ENCODE results near the gene EIF4E3.

DNA sequence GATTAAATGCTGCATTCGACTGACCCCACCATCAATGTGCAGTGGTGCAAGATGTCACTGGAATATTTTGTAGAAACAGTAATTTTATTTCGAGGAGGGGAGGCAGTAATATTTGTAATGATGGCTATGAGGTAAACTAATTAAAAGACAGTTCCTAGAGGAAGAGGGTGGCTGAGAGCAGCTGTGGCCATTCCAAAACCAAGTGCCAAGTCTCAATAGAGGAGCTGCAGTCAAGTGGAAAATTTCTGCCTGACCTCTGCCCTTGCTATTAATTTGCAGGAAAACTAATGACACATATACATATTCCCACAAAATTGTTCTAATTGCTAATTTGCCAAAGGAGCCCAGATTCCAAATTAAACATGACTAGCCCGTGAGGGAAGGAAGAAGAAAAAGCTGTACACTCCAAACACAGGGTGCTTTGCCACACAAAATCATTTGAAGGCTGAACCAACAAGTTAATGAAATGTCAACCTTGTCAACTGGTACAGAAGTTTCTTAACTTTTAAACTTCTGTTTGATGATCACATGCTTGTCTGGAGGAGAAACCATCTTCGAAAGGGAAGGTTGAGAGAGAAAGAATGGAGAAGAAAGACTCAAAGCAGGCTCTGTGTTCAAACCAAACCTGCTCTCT, 601.9 kb downstream of the FOXP1 start:
- PRO-cap: no peak
- RAMPAGE, long total RNA: no peak

GRCh38 chr3:71025451-71025934, 558.0 kb downstream of the FOXP1 start:
- PRO-cap: no peak
- RAMPAGE, long total RNA: no peak

GRCh38 chr3:71050385-71051033, 533.0 kb downstream of the FOXP1 start:
- PRO-cap: no peak
- RAMPAGE, long total RNA: no peak

- PRO-cap: no peak
- RAMPAGE, long total RNA: no peak
These were observed 506.9 kb downstream of the FOXP1 start for GRCh38 chr3:71076571-71077064.

DNA sequence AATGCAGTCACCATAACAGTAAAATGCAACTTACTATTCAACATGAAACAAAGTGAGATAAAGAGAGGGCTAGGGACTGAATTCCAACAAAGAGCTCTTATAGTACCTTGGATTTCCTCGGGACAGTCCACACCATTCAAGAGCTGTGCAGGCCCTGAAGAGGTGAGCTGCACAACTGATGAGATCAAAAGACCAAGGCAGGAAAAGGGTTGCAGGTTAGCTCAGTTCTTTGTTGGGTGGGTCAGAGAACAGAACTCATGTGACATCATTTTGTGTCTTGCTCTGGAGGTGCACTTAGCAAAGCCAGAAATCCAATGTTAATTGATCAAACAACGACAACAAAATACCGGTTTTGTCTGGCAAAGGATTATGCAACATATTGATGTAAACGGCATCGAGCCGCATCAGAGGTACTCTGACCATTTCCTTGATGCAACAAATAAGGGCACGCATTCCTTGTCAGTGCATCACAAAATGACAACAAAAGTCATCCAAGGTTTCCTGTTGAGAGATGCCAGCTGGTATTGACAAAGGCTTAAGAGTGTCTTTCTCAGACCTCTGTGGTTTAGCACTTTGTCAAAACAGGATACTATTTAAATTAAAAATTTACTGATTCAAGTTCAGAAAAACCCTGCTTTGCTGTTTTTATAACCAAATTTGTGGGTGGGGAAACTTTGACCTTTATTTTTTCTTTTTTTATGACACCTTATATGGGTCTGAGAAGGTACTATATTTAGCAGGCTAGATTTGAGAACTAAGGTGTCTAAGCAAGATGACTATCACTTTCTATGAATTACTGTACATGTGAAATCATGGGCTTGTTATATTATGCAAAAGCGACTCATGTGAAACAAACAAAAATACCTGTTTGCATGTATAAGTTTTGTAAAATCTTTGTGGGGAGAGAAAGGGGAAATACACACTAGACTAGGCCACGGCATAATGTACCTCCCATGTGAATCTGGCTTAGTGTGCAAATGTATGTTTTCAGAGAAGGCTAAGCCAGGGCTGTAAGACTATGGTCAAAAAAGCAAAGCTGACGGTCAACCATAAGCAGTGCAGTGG, 496.2 kb downstream of the FOXP1 start:
- PRO-cap: unidirectional peak, plus-strand start at position 66 of the sequence
- RAMPAGE, long total RNA: no peak

- PRO-cap: no peak
- RAMPAGE, long total RNA: no peak
These were observed 224.4 kb downstream of the FOXP1 start for GRCh38 chr3:71358990-71359571.

DNA sequence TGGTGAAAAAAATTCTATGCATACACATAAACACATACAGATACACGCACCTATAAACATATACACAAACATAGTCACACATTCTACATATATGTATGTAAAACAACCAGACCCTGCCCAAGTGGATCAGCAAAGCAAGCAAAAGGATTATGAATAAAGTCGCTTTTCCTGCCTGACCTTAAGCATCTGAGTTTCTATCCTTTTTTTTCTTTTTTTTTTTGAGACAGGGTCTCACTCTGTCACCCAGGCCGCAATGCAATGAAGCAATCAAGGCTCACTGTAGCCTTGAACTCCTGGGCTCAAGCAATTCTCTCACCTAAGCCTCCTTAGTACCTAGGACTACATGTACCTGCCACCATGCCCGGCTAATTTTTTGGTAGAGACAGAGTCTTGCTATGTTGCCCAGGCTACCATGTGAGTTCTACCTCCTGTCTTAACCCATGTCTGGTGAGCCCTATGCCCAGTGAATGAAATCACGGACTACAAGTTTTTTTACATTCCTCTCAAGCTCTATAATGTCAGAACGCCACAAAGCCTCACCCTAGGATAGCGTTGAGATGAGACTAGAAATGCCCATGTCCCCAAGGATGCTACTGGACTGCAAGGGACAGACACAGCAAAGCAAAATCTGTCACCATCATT, 162.9 kb downstream of the FOXP1 start:
- PRO-cap: no peak
- RAMPAGE, long total RNA: no peak

- PRO-cap: no peak
- RAMPAGE, long total RNA: no peak
These were observed 160.2 kb downstream of the FOXP1 start for GRCh38 chr3:71423097-71424031.

GRCh38 chr3:71441080-71441909, 142.2 kb downstream of the FOXP1 start:
- PRO-cap: no peak
- RAMPAGE, long total RNA: no peak

DNA sequence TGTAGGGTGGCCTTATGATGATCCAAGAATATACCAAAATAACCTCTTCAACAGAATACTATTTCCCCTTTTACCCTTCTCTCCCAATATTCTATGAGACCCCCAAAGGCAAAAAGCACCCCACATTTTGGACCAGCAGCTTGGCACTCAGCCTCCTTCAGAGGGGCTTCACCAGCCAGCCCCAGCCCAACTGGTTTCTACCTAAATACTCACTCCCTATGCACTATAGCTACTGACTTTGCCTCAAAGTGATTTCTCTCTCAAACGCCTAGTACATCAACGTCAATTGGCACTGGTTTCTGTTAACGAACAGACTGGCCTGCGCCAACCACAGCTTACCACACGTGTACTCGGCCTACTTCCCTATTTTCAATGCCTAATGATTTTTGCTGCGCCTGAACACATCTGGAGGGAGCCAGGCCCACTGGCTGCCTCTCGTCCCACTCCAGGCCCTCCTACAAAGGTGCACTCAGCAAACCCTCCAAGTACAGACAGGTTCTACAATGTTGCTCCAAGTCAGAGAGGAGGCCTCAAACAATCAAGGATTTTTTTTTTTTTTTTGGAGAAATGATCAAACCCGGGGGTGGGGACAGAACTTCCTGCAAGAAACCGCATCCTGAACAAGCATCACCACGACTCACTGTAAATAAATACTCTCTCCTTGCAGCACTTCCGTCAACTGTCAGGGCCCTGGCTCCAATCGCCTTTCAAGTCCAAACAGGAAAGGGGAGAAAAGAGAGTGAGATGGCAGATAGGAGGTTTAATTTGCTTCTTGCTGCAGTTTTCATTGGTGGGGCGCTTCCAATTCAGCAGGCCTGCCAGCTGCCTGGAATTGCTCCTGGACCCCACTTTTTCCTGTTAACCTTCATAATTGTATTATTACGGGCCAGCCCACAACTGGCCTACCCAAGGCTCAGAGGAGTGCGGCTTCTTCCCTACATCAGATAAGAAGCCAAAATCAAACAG, 139.4 kb downstream of the FOXP1 start:
- PRO-cap: no peak
- RAMPAGE, long total RNA: no peak

DNA sequence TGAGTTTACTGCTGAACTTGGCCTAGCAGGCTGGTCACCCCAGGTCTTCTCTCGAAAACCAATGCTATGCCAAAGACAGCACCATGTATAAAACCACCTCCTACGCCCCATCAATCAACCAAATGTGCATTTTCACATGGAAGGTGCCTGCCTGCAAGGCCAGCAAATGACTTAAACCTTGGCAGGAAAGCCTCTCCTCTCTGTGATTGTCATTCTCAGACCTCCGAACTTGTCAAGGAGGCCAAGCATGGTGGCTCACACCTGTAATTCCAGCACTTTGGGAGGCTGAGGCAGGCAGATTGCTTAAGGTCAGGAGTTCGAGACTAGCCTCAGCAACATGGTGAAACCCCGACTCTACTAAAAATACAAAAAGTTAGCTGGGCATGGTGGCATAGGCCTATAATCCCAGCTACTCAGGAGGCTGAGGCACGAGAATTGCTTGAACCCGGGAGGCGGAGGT, 120.7 kb downstream of the FOXP1 start:
- PRO-cap: no peak
- RAMPAGE, long total RNA: no peak

DNA sequence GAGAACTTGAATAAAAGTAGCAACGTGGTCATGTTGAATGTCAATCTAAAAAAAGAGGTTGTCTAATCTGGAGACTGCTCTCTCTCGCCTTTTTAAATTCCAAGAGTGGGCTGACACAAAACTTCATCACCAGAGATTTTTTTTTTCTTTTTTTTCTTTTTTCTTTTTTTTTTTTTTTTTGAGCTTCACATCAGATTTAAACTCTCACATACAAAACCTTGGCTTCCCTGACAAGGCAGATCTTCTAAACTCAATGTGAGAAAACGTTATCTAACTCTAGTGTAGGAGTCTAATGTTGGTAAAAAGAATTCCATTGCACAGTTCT, 4.1 kb downstream of the FOXP1 start:
- PRO-cap: no peak
- RAMPAGE, long total RNA: no peak

GRCh38 chr3:71689833-71690600, 35.2 kb downstream of the EIF4E3 start:
- PRO-cap: no peak
- RAMPAGE, long total RNA: no peak

DNA sequence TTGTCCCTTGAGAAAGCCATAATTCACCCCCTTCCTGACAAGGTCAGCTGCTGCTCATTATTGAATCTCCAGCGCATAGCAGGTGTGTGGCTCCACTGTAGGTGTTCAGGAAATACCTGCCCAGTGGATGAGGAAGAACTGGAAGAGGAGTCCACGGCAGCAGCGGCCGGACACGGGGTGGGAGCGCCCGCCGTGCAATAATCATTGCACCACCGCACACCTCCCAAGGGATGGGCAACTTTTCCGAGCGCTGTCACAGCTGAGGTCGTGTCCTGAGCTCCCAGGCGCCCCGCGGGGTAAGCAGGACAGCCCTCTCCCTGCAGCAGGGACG, 715 bp downstream of the EIF4E3 start:
- PRO-cap: no peak
- RAMPAGE, long total RNA: no peak

DNA sequence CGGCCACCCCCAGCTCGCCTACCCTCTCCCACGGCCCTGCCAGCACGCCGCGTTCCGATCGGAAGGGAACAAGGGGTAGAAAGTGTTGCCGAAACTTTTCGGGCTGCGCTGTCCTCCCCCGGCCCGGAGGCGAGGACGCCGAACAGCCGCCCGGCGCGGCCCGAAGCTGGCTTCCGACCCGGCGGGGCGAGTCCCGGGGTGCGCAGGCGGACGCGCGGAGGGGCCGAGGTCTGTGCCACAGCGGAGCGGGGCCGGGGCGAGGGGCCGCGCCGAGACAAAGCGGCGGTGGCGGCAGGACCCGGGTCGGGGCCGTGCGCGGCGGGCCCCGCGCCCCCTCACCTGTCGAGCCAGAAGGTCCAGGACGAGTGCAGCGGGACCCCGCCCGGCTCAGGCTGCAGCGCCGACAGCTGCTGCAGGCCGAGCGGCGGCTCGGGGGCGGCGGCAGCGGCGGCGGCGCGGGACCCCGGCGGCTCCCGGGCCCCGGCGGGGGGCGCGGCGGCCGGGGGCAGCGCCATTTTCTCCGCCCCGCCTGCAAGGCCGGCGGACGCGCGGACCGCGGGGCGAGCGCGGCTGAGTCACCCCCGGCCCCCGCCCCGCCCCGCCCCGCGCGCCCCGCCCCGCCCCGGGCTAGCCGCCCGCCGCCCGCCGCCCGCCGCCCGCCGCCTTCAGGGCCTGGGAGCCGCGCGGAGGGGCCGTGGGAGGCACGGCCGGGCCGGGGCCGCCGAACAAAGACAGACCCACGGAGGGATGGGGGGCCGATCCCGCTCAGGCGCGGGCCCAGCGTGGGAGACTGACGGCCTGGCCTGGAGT, at the start of gene EIF4E3:
EIF4E3 (minus strand) TSS at position 550 of the 810 bp plus-strand sequence.
- PRO-cap: bidirectional peak, plus-strand start at position 272 of the sequence, minus-strand start at position 234 of the sequence; bidirectional peak, plus-strand start at position 350 of the sequence, minus-strand start at position 367 of the sequence; bidirectional peak, plus-strand start at position 668 of the sequence, minus-strand start at position 548 of the sequence
- RAMPAGE, long total RNA: no peak

GRCh38 chr3:72171546-72171964, 386.6 kb upstream of the PROK2 start:
- PRO-cap: no peak
- RAMPAGE, long total RNA: no peak

DNA sequence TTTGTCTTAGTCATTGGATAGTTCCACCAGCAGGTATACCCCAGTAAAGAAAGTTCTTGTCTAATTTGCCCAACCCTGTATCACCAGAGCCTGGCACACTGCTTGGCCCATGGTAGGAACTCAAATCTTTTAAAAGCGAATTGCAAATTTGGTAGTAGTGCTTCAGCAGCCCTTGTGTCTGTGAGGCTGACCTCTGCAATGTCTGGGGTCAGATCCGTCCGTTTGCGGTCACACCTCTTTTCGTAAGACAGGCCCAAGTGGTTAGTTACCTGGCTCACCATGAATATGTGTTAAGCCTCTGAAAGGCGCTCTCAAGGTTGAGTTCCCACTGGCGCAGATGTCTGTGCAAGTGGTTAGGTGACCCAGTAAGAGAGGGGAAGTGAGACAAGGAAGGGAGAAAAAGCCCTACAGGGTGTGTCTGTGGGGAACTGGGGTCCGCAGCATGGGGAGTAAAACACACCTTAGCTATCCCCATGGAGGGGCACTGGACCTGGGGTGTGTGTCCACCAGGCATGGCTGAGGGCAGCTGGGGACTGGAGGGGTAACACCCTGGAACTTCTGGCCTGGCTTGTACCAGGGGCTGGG, 391.5 kb upstream of the PROK2 start:
- PRO-cap: no peak
- RAMPAGE, long total RNA: no peak

- PRO-cap: no peak
- RAMPAGE, long total RNA: no peak
These were observed 501.6 kb downstream of the SHQ1 start for GRCh38 chr3:72346491-72347156.

DNA sequence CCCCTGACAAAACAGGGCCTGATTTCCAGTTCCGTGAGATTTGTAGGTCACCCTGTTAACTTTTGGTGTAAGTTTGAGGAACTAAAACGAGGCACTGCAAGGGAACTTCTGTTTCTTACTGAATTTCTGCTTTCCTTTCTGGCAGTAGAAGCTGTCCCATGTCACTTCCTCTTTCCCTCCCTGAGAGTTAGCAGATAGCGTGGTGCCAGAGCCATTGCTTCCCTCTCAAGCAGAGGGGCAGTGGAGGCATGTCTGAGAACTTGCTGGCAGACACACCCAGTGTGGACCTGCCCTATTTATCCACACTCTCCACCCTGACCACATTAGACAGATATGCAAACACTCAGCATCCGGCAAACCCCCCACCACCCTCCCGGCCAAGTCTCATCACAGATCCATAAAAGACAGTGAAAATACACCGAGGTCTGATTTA, 324.8 kb downstream of the SHQ1 start:
- PRO-cap: no peak
- RAMPAGE, long total RNA: no peak

DNA sequence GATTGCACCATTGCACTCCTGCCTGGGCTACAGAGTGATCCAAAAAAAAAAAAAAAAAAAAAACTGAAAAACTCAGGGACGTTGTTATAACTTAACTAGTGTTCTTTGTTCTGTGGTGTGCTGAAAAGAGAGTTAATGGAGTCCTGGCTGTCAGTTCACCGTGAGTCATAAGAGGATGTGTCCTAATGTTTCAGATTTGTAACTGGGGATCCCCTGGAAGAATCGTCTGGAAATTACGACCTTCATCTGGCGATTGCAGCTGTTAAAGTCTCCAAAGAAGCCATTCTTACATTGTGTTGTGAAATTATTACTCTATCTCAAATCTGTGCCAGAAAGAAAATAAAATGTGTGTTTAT, 1.0 kb upstream of the GXYLT2 start:
- PRO-cap: no peak
- RAMPAGE, long total RNA: no peak

Data from GM23338 (cell line).